Lung (tissue), 4 donors: ENCODE data around the gene XPNPEP1.

- PRO-cap: bidirectional peak, plus-strand start at chr10:109923617, minus-strand start at chr10:109923393
- RAMPAGE, long total RNA: no peak
- RRBS: under 1% methylated on average over 29 of the region's 110 CpGs
Observed at GRCh38 chr10:109922721-109923950, at the start of gene XPNPEP1. Gene XPNPEP1, minus strand, starts transcription at chr10:109923511.

- PRO-cap: no peak
- RAMPAGE, long total RNA: no peak
- RRBS: no CpG with 5 or more reads among the region's 5 CpGs
Observed at GRCh38 chr10:109935037-109935748, 11.9 kb upstream of the XPNPEP1 start.

- PRO-cap: no peak
- RAMPAGE, long total RNA: no peak
- RRBS: no CpG with 5 or more reads among the region's 3 CpGs
Observed at GRCh38 chr10:109996696-109997214, 11.0 kb upstream of the ADD3 start.

DNA sequence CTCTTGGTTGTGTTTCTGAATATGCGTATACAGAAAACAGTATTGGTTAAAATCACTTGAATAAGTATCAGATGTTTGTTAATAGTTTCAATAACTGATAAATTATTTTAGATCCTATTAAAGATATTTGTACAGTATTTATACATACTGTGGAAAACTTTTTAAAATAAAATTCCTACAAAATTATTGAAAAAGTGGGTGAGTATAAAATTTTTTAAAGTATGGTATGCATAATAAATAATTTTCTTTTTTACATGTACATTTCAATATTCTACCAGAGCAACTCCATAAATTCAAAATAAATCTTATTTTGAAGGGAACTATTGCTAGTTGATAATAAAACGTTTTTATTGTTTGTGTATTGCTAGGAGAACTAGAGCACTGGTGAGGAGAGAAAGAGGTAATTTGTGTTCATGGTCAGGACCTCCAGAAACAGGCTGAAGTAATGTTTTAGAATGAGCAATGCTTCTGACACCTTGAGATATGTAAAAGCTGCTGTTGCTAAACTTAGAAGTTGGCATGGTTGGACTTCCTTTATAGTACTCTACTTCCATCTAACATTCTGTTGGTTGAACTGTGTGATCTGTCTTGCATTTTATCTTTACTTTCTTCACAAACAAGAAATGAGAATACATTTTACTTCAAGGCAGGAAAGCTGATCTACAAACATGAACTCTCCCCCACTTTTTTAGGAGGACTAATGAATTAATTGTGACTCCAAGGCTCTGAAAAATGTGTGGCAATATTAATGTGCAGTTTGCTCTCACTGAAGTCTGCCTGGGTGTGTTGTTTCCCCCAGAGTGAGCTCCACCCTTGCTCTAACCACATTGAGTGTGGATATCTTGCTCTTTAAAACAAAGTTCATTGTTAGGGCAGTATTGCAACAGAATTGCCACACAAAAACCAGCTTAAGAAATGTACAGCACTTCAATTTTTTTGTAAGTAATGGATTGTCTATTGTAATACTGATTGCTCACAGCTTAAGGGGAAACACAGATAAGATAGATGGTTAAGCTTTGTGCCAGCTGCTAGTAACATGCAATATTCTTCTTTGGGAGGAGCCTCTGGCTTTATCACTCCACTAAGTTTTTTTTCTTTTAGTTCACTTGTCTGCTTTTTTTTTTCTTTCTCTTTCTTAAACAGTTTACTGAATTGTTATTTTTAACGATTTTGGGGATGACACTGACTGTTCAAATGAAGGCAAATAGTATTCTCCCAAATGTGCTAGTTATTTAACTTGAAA is 68.8 kb downstream of the ADD3 start:
- PRO-cap: no peak
- RAMPAGE, long total RNA: no peak
- RRBS: no CpG with 5 or more reads among the region's 3 CpGs

DNA sequence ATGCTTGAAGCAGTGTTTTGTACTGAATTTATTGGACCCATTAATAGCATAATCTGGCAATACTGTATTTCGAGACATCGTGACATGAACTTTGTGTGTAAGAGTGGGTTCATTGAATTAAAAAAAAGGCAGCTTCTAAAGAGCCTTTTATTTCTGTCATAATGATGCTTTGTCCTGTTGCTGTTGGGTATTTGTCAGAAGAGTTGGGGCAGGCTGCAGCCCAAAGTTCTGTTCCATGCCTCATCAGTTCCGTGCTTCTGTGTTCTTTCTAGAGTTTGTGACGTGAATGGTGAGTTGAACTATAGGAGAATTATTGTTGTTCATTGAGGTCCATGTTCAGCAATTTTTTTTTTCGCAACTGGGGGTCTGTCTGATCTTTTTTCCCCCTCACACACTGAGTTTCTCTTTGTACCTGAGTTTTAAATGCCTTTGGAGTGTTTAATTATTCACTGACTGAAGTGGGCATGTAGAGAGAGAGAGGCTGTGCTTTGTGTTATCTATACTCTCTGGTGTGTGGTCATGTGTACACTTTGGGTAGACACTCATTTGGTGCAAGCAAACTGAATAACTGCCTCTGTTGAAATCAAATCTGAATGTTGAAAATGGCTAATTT is 69.7 kb downstream of the ADD3 start:
- PRO-cap: no peak
- RAMPAGE, long total RNA: no peak
- RRBS: no CpG with 5 or more reads among the region's 5 CpGs

- PRO-cap: no peak
- RAMPAGE, long total RNA: no peak
- RRBS: no CpG with 5 or more reads among the region's 4 CpGs
Observed at GRCh38 chr10:110141277-110141675, 66.1 kb upstream of the MXI1 start.

GRCh38 chr10:110168487-110169158 is 38.8 kb upstream of the MXI1 start:
- PRO-cap: no peak
- RAMPAGE, long total RNA: no peak
- RRBS: no CpG with 5 or more reads among the region's 11 CpGs

- PRO-cap: no peak
- RAMPAGE, long total RNA: no peak
- RRBS: no CpG with 5 or more reads among the region's 17 CpGs
Observed at GRCh38 chr10:110209482-110209766, 2.0 kb downstream of the MXI1 start.

- PRO-cap: no peak
- RAMPAGE, long total RNA: no peak
- RRBS: 1% methylated on average over 9 of the region's 60 CpGs
Observed at GRCh38 chr10:110209767-110210515, 2.5 kb downstream of the MXI1 start.

- PRO-cap: no peak
- RAMPAGE, long total RNA: no peak
- RRBS: no CpG with 5 or more reads among the region's 12 CpGs
Observed at GRCh38 chr10:110227973-110228694, 20.7 kb downstream of the MXI1 start.

- PRO-cap: no peak
- RAMPAGE, long total RNA: no peak
- RRBS: no CpG with 5 or more reads among the region's 6 CpGs
Observed at GRCh38 chr10:110415327-110416274, 82.1 kb upstream of the DUSP5 start.

DNA sequence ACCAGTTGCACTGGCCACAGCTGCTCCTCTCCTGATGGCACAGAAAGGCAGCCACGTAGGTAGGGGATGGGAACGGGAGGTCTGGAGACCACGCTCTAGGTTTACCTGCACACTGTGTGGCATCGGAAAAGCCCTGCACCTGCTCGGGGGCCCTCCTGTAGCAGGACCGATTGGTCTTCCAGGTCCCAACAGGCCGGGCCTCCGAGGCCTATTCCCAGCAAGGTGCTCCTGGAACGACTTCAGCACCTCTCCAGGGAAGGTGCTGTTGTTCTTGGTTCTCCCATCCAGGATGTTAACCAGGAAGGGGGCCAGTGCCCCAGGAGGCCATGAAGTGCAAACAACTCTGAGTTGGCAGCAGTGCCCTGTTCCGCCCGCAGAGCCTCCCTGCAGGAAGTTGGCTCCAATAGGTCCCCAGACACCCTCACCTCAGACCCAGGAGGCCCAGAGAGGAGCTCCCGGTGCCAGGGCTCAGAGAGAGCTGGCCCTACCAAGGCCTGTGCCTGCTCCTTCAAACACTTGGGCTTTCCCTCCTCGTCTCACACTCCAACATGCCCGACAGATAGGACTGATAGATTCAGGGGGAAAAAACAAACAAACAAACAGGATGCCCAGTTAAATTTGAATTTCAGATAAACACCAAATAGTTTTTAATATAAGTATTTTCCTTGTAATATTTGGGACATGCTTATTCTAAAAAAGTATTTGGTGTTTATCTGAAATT is 63.9 kb upstream of the DUSP5 start:
- PRO-cap: no peak
- RAMPAGE, long total RNA: no peak
- RRBS: no CpG with 5 or more reads among the region's 14 CpGs

DNA sequence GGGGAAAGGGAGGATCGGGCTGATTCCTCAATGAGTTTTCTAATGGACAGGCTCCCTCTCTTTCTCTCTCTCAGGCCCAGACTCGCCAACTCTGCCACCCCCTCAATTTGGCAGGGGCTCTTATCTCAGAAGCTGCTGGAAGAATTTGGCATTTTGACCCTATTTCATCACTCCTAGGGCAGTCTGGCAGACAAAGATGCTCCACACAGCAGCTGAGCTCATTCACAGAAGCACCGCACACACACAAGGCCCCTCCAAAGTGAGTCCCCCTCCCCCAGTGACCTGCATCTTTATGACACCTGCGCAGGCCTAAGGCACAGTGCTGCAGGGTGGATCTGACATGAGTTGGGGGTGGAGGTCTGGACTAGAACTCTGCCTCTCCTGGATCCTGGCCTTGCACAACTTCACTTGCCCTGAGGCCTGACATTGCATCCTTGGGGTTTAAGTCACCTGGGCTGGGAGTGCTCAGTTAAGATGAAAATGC is 41.2 kb upstream of the DUSP5 start:
- PRO-cap: no peak
- RAMPAGE, long total RNA: no peak
- RRBS: no CpG with 5 or more reads among the region's 4 CpGs

DNA sequence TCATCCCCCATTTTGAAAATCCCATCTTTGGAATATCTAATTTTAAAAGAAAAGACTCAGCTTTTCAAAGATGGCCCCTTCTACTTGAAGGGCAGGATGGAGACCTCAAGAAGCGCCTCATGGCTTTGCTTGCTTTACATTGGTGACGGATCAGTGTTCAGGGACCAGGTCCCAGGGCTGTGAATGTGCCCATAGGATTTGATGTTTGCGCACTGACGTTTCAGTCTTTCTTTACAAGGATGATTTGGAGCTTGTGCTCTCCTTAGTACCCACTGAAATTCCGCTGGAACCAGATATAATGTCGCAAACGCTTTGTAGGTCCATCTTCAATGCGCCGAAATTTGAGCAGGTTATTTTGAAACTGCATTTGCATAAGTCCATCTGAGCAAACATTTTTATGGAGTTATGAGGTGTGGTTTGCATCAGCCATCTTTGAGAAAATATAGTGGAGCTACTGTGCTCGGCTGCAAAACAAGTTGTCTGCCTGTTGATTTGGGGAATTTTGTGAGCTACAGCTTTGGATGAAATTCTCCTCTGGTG is 2.3 kb downstream of the RBM20 start:
- PRO-cap: no peak
- RAMPAGE, long total RNA: no peak
- RRBS: no CpG with 5 or more reads among the region's 10 CpGs

- PRO-cap: no peak
- RAMPAGE, long total RNA: no peak
- RRBS: no CpG with 5 or more reads among the region's 9 CpGs
Observed at GRCh38 chr10:110773984-110775063, 97.4 kb upstream of the PDCD4 start.

DNA sequence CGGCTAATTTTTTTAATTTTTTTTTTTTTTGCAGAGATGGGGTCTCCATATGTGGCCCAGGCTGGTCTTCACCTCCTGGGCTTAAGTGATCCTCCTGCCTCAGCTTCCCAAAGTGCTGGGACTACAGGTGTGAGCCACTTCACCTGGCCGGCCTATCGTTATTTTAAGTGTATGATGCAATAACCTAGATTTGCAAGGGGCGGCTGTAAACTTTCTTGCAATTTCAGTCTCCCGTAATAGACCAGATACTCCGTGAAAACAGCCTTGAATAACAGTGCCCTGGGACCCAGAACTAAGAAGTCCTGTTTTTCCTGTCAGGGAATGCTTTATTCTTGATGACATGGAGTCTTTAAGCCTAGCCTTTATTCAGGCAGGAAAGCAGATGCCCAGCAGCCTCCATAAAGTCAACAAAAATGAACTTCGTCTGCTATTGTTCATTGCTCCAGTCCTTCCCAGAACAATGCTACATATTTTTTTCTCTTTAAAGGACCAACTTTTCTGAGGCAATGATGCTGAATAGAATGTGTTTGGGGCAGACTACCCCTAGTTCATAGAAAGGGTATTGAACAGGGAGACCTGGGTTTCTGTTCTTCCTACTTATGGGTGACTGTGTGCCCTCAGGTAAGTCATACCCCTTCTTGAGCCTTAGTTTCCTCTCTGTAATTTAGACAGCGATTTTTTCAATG is 47.7 kb upstream of the PDCD4 start:
- PRO-cap: no peak
- RAMPAGE, long total RNA: no peak
- RRBS: no CpG with 5 or more reads among the region's 8 CpGs

- PRO-cap: no peak
- RAMPAGE, long total RNA: no peak
- RRBS: no CpG with 5 or more reads among the region's 8 CpGs
Observed at GRCh38 chr10:110841597-110842253, 30.0 kb upstream of the PDCD4 start.

GRCh38 chr10:110864425-110865236 is 7.1 kb upstream of the PDCD4 start:
- PRO-cap: no peak
- RAMPAGE, long total RNA: no peak
- RRBS: no CpG with 5 or more reads among the region's 6 CpGs

GRCh38 chr10:110872501-110872733 is 689 bp downstream of the PDCD4 start:
- PRO-cap: no peak
- RAMPAGE, long total RNA: no peak
- RRBS: under 1% methylated on average over 25 of the region's 30 CpGs

DNA sequence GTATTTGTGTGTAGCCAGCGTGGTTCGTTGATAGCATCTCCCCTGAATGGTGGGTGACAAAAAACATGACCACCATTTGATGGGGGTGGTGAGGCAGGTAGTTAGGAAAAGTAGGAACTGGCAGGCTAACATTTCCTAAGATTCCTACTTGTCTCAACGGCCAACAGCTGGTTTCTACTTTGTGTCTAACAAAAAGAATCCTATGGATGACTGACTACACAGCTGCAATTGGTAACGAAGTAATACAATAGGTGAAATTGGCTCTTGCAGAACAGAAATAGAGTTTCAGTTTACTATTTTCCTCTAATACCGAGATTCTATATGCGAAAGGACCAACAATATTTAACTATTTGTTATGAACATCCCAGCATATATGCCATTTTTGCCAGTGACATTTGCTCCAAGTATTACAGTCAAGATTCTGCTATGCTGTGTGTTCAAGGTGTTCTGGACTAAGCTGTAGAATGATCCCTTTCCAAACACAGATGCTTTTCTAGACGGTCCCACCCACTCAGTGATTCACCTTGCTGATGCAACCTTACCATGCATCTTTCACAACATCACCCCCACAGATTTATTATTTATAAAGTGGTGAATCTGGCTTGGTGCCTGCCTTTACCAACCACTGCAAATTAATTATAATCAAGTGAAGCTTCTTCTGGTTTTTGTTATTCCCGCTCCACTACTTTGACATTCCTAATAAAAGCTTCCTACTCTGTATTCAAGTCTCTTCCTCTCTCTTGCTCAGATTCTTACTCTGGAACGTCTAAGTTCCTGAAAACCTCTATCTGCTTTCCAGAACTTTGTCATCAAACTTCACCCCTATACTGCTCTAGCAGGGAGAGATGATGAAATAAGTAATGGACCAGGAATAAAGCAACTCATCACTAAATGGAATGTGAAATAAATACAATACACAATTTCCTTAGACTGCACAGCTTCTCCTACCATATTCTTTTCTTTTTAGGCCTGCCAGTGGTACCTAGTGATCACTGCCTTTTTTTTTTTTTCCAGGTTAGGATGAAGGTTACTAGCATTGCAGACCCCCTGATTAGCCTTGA is 16.7 kb downstream of the BBIP1 start:
- PRO-cap: no peak
- RAMPAGE, long total RNA: no peak
- RRBS: no CpG with 5 or more reads among the region's 9 CpGs